AG09319 (cell line): Measurements from ENCODE around the genes RPL19, FBXL20 and MED1.

- RRBS = no CpG with 5 or more reads among the region's 9 CpGs
Measured at GRCh38 chr17:38464198-38464581, 35.9 kb downstream of the ARHGAP23 start.

- RRBS = no CpG with 5 or more reads among the region's 13 CpGs
Measured at GRCh38 chr17:38559005-38559362, 46.8 kb downstream of the SRCIN1 start.

- RRBS = no CpG with 5 or more reads among the region's 32 CpGs
Measured at GRCh38 chr17:38604441-38605107, 1.2 kb downstream of the SRCIN1 start.

GRCh38 chr17:38746230-38747277, 1.6 kb downstream of the PCGF2 start:
- RRBS = no CpG with 5 or more reads among the region's 20 CpGs

DNA sequence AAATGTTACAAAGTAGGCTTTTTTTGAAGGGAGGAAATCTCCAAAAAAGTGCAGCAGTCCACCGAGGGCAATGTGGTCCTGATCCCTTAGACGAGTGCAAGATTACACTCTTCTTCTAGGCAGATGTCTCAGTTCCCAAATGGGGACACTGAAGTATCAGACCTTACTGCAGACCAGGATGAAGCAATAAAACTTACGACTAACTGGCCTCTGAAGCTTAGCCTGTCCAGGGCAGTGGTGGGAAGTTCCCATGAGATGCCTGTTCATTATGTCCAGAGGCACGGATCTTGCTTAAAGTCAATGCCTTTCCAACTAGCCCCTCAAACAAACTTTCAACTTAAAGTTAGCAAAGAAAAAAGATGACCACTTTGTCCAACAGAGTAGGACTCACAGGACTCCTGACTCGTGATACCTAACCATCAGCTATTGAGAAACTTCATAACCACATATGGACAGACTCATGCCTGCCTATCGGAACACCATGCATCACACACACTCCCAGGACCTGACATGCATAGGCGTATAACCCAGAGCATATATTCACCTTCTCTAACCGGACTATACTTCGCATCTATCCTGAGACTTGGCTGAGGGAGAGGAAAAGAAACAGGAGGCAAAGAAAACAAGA, 2.4 kb downstream of the PIP4K2B start:
- RRBS = no CpG with 5 or more reads among the region's 9 CpGs

GRCh38 chr17:38891389-38892275, 21.8 kb downstream of the LASP1 start:
- RRBS = 74% methylated on average over 2 of the region's 18 CpGs

- RRBS = no CpG with 5 or more reads among the region's 16 CpGs
Measured at GRCh38 chr17:39002943-39003696, 35.9 kb upstream of the FBXO47 start.

GRCh38 chr17:39026921-39027390, 59.8 kb upstream of the FBXO47 start:
- RRBS = no CpG with 5 or more reads among the region's 23 CpGs

DNA sequence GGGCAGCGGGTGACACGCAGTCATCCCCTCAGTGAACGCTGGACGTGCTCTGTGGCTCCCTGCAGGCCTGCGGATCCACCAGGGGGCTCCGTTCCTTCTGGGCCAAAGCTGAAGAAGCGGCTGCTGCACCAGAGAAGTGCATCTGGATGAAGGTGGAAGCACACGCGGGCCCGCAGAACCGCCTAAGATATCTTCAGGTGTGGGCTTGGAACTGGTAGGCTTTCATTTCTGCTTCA, 78.7 kb upstream of the FBXO47 start:
- RRBS = no CpG with 5 or more reads among the region's 11 CpGs

- RRBS = no CpG with 5 or more reads among the region's 4 CpGs
Measured at GRCh38 chr17:39046939-39047393, 79.8 kb upstream of the FBXO47 start.

DNA sequence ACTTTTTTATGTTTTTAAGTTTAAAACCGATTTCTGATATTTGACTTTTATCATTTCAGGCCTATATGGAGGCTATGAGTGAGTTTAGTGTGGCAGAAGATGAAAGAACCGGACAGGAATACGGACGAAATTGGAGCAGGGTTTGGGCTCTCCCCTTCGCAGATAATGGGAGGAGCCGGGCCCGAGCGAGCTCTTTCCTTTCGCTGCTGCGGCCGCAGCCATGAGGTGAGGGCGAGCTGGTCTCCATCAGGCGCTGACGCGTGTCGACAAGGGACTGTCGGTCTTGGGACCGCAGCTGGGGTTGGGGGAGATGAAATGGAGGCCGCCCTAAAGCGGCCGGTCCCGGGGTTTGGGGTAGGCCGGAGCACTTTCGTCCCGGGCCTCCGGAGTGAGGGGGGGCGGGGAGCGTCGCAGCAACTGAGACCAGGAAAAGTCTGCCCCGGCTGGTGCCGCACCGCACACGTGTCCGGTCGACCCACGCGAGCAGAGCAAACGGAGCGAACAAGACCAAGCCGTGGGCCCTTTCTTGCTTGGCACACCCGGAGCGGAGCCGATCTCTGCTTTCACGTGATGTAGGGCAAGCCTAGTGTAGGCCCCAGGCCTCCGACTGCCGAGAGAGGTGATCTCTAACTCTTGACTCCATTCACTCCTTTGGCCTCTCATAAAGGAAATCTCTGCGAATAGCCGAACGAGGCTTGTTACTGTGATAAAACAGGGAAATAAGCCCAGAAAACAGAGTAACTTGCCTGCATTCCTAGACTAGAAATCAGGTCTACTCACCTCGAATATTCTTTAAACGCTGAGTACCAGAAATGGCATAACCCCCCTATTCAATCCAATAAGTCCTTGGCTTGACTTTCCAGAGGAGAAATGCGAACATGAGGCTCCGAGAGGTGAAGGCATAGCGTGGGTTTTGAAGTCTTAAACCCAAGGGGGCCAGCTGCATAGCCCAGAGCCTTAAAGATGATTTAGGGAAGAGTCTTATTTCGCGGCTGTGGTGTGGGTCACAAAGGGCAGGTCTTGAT, at the start of gene RPL19:
Gene RPL19, plus strand, starts transcription at position 159 of the 1,025 bp plus-strand sequence.
- RRBS = 2% methylated on average over 18 of the region's 56 CpGs

DNA sequence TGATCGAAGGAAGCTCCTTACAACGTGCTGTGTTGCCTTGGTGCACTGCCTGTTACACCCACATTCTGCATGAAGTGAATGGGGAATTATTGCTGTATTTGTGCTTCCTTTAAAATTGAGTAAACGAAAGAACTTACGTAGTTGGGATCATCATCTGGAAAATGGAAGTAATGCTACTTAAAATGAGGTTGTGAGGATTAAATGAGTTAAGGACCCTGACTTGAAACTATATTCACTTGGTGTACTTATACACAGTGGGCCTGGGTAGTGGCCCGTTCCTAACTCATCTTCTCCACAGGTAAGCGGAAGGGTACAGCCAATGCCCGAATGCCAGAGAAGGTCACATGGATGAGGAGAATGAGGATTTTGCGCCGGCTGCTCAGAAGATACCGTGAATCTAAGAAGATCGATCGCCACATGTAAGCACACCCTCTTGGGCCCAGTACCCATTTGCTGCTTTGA, 2.6 kb downstream of the RPL19 start:
- RRBS = no CpG with 5 or more reads among the region's 12 CpGs

DNA sequence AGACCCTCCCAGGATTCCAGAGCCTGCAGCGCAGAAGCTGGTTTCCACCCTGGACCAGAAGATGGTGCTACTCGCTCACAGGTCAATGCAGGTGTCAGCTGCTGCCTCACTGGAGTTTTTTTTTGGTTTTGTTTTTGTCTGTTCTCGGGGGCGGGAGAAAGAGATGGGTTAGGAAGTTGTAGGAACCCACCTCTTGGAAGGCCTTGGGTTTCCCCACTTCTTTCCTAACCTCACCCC, 6.9 kb downstream of the RPL19 start:
- RRBS = no CpG with 5 or more reads among the region's 4 CpGs

DNA sequence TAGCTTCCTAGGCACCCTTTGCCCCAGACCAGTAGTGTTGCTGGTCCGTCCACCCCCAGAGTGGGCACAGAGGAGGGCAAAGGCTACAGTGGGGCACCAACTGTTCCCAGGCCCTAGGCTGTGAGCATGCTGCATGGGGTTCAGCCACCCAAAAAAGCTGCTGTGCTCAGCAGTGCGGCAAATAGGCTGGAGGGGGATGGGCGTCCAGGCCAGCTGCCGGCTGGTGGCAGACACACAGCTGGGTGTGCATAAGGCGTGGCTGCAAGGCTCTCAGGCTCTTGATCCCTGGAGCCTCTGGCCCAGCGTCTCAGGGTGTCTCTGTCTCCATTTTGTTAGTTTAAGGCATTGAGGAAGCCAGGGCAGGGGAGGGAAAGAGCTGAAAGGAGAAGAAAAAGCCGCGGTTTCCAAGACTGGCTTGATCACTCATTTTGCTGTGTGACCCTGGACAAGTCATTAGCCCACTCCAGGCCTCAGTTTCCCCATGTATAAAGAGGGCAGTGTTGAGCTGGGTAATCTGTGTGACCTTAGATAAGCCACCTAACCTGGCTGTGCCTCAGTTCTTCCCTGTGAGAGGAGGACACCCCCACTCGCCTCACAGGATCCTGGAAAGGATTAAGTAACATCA, 8.9 kb downstream of the RPL19 start:
- RRBS = no CpG with 5 or more reads among the region's 9 CpGs

GRCh38 chr17:39401521-39401707, at the start of gene FBXL20:
Gene FBXL20, minus strand, starts transcription at chr17:39401626.
- RRBS = no CpG with 5 or more reads among the region's 18 CpGs

GRCh38 chr17:39401708-39403012, 734 bp upstream of the FBXL20 start:
- RRBS = 2% methylated on average over 27 of the region's 106 CpGs

DNA sequence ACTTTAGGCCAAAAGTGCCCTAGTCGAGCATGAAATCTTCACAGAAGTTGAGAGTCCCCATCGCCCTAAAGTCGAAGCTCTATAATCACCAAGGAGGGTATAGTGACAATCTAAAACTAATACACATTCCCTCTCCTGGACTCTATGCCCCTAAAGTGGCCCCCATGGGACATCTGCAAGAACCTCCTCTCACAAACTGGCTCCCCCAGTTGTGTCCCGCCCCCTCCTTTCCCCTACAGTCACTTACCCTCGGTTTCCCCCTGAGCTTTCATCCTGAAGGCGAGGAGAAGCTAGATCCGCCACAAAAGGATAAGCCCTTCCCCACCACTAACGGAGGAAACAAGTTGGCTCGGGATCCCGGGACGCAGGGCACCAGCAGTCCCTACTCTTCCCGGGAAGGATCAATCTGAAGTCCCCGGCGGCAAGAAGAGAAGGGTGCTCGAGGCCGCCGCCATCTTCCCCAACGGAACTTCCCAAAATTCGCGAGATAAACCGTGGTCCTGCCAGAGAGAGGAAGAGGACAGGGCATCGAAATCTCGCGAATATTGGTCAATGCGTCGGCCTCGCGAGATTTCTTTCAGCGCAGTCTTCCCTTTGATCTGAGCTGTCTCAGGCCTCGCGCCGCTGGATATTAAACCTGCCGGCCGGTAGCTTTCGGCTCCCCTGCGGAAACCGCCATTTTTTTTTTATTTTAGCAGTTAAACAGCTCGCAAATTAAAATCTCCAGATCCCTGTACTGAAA, at the start of gene MED1:
Gene MED1, minus strand, starts transcription at position 473 of the 742 bp plus-strand sequence.
- RRBS = no CpG with 5 or more reads among the region's 38 CpGs

- RRBS = no CpG with 5 or more reads among the region's 3 CpGs
Measured at GRCh38 chr17:39453543-39453826, 2.4 kb upstream of the MED1 start.

- RRBS = no CpG with 5 or more reads among the region's 9 CpGs
Measured at GRCh38 chr17:39652071-39652745, 12.9 kb upstream of the TCAP start.